Lower leg skin (tissue), 2 donors: ENCODE data around the genes SLC25A42, ZNF66 and ZNF714.

DNA sequence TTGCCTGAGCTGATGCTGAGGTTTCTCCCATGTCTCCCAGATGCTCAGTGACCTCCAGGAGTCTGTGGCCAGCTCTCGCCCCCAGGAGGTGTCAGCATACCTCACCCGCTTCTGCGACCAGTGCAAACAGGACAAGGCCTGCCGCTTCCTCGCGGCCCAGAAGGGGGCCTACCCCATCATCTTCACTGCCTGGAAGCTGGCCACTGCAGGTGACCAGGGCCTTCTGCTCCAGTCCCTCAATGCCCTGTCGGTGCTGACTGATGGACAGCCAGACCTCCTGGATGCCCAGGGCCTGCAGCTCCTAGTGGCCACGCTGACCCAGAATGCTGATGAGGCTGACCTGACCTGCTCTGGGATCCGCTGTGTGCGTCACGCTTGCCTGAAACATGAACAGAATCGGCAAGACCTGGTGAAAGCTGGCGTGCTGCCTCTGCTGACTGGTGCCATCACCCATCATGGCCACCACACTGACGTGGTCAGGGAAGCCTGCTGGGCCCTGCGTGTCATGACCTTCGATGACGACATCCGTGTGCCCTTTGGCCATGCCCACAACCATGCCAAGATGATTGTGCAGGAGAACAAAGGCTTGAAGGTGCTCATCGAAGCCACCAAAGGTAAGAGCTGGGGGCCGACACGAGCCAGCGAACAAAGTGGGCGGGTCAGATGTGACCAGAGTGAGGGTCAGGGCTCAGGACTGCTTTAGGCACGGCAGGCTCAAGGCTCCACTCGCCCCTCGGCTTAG lies 12.0 kb upstream of the SLC25A42 start:
- PRO-cap, result no peak
- RAMPAGE, long total RNA, 2 experiments, result no peak in any of the 2 experiments

DNA sequence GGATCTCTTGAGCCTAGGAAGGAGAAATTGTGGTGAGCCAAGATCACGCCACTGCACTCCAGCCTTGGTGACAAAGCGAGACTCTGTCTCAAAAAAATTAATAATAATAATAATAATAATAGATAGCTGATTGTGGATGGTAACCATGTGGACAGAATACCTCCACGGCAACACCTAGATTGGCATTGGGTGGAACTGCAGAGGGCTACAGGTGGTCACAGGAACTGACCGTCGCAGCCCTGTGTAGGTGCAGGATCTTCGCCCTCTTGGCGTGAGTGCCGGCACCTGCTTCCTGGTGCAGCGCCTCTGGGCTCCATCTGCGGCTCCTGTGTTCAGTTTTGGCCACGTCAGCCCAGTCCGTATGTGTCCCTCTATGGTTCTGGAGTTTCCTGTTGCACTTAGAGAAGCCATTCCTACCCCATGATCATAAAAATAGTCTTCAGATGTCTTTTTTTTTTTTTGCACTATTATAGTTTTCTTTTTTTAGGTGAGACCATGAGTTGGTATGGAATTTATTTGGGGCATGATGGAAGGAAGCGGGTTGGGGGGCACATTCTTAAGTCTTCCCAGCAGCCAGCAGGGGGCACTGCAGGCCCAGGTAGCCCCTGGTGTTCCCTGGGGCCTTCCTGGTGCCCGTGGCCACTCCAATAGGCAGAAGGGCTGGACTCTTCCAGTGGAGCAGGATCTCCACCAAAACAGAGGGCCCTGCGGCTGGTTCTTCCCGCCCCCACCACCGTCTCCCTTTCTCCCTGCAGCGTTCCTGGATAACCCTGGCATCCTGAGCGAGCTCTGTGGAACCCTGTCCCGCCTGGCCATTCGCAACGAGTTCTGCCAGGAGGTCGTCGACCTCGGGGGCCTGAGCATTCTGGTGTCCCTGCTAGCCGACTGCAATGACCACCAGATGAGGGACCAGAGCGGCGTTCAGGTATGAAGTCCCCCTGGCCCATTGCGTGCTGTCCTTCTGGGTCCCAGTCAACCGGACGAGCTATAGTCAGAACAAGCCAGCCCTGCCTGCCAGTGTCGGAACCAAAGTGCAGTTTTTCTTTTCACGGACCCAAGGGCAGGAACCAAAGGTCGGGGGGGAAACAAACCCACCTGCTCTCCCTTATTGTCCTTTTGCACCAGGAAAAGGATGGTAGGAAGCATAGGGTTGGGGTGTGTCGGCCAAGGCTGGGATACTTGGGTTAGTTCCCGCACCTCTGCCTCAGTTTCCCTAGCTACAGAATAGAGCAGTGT lies 10.0 kb upstream of the SLC25A42 start:
- PRO-cap, result no peak
- RAMPAGE, long total RNA, 2 experiments, result no peak in any of the 2 experiments

- PRO-cap, result bidirectional peak, plus-strand start at chr19:19063504, minus-strand start at chr19:19063560; unidirectional peak, plus-strand start at chr19:19063994
- RAMPAGE, long total RNA, 2 experiments, result no peak in any of the 2 experiments
These were observed at the start of gene SLC25A42 for GRCh38 chr19:19063315-19064490. TSS of gene SLC25A42 (plus strand) at chr19:19063994.

DNA sequence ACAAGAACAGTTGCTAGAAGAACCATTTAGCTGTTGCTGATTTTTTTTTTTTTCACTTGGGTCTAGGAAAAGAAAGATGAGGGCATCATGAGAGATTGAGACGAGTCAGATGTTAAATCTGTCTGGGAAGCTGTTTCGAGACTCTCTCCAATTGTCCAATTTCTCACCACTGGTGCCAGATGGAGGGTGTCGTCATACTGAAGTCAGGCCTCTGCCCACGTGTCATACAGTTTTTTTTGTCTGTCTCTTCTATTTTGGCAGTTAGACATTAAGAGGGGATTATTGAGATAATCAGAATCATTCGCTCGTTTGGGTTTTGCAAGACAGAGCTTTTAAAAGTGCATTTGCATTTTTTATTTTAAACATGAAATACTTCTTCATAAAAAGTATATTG lies 3.9 kb downstream of the SLC25A42 start:
- PRO-cap, result no peak
- RAMPAGE, long total RNA, 2 experiments, result no peak in any of the 2 experiments

GRCh38 chr19:19099246-19099799 lies 35.5 kb downstream of the SLC25A42 start:
- PRO-cap, result no peak
- RAMPAGE, long total RNA, 2 experiments, result no peak in any of the 2 experiments

GRCh38 chr19:19403045-19403917 lies 2.2 kb upstream of the GATAD2A start:
- PRO-cap, result no peak
- RAMPAGE, long total RNA, 2 experiments, result no peak in any of the 2 experiments

- PRO-cap, result no peak
- RAMPAGE, long total RNA, 2 experiments, result no peak in any of the 2 experiments
These were observed 726 bp upstream of the GATAD2A start for GRCh38 chr19:19404720-19405177.

GRCh38 chr19:19411502-19412179 lies 6.2 kb downstream of the GATAD2A start:
- PRO-cap, result no peak
- RAMPAGE, long total RNA, 2 experiments, result no peak in any of the 2 experiments

GRCh38 chr19:19426839-19427364 lies 21.4 kb downstream of the GATAD2A start:
- PRO-cap, result no peak
- RAMPAGE, long total RNA, 2 experiments, result no peak in any of the 2 experiments

DNA sequence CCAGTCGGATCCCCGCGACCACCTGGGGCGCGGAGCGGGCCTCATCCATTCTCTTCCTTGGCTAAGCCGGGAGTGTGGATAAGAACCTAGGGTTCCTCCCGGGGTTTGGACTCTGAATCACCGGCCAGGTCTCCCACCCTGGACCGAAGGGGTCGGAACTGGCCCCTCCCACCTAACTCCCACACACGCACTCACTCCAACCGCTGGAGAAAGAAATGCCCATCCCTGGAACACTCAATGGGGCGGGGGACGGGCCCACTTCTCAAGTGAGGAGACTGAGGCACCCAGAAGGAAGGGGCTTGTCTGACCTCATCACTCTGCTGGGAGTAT lies 445 bp downstream of the CILP2 start:
- PRO-cap, result no peak
- RAMPAGE, long total RNA, 2 experiments, result no peak in any of the 2 experiments

GRCh38 chr19:19623468-19624160 lies 4.4 kb downstream of the LPAR2 start:
- PRO-cap, result no peak
- RAMPAGE, long total RNA, 2 experiments, result no peak in any of the 2 experiments

GRCh38 chr19:19657273-19657915 lies 6.1 kb downstream of the ATP13A1 start:
- PRO-cap, result no peak
- RAMPAGE, long total RNA, 2 experiments, result no peak in any of the 2 experiments

GRCh38 chr19:19677114-19678084 lies 8.8 kb downstream of the ZNF101 start:
- PRO-cap, result no peak
- RAMPAGE, long total RNA, 2 experiments, result no peak in any of the 2 experiments

DNA sequence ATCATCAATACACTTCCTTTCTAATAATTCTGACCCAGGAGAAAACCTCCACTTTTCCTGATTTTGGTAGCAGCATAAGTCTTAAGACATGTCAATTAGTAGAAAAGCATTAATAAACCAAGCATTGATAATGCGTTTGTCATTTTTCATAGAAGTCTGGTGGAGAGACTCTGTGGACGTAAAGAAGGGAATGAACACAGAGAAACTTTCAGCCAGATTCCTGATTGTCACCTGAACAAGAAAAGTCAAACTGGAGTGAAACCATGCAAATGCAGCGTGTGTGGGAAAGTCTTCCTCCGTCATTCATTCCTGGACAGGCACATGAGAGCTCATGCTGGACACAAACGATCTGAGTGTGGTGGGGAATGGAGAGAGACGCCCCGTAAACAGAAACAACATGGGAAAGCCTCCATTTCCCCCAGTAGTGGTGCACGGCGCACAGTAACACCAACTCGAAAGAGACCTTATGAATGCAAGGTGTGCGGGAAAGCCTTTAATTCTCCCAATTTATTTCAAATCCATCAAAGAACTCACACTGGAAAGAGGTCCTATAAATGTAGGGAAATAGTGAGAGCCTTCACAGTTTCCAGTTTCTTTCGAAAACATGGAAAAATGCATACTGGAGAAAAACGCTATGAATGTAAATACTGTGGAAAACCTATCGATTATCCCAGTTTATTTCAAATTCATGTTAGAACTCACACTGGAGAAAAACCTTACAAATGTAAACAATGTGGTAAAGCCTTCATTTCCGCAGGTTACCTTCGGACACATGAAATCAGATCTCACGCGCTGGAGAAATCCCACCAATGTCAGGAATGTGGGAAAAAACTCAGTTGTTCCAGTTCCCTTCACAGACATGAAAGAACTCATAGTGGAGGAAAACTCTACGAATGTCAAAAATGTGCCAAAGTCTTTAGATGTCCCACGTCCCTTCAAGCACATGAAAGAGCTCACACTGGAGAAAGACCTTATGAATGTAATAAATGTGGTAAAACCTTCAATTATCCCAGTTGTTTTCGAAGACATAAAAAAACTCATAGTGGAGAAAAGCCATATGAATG lies 10.7 kb downstream of the ZNF101 start:
- PRO-cap, result no peak
- RAMPAGE, long total RNA, 2 experiments, result no peak in any of the 2 experiments

- PRO-cap, result no peak
- RAMPAGE, long total RNA, 2 experiments, result no peak in any of the 2 experiments
These were observed 4.3 kb downstream of the ZNF506 start for GRCh38 chr19:19817069-19817764.

DNA sequence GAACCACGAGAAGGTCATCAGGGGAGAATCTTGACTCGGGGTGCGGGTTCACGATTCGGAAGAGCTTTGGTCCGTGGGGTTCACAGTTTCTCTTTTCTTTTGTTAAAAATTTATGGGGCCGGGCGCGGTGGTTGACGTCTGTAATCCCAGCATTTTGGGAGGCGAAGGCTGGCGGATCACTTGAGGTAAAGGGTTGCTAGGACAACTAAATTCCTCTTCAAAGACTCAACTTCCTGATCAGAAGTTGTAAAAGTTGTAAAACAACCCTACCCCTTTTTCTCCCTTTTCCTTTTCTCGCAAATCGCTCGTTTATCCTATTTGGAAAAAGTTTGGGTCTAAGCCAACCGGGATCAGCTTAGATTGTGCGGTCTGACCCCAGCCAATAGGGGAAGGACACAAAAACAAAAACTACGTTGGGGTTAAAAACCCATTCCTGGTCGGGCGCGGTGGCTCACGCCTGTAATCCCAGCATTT lies 668 bp downstream of the ZNF486 start:
- PRO-cap, result no peak
- RAMPAGE, long total RNA, 2 experiments, result no peak in any of the 2 experiments

- PRO-cap, result no peak
- RAMPAGE, long total RNA, 2 experiments, result no peak in any of the 2 experiments
These were observed 190.9 kb downstream of the ZNF486 start for GRCh38 chr19:20357876-20358442.

- PRO-cap, result no peak
- RAMPAGE, long total RNA, 2 experiments, result no peak in any of the 2 experiments
These were observed 195.5 kb downstream of the ZNF486 start for GRCh38 chr19:20362406-20362993.

DNA sequence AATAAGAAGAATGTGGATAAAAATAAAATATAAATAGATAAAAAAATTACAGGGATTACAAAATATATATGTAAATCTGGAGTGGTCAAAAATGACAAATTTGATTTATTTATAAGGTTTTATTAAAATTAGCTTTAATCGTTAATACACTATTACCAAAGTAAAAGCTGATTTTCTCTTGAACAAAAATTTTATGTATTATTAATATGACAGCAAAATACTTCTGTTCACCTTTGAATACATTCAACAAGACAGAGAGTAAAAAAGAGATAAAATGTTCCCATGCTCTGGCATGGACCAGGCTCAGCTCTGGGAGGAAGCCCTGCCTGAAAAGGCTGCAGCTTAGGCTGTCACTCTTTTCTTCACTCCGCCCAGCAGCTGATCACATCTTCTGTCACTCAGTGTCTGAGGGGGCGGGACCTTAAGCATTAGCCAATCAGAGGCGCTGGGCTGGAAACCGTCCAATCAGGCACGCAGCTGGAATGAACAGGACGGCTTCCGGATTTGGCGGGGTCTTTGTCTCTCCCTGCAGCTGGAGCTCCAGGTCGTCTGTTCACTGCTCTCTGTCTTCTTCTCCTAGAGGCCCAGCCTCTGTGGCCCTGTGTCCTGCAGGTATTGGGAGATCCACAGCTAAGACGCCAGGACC lies at the start of gene ZNF66:
ZNF66 (plus strand) TSS at position 519 of the 646 bp plus-strand sequence.
- PRO-cap, result bidirectional peak, plus-strand start at position 529 of the sequence, minus-strand start at position 366 of the sequence
- RAMPAGE, long total RNA, 2 experiments, result start-site peak on the plus strand in 2 of 2 experiments, centred at positions 507 to 515 of the sequence, 12 to 24 reads per replicate

GRCh38 chr19:21081833-21082926 lies at the start of gene ZNF714:
TSS of gene ZNF714 (plus strand) at chr19:21082203.
- PRO-cap, result bidirectional peak, plus-strand start at chr19:21082172, minus-strand start at chr19:21082051; unidirectional peak, minus-strand start at chr19:21082721
- RAMPAGE, long total RNA, 2 experiments, result start-site peak on the plus strand in 2 of 2 experiments, at chr19:21082168-21082219 at its widest, 12 to 62 reads per replicate